ENCODE results near the genes DMD, MAGEB16, CFAP47 and OTC.

DNA sequence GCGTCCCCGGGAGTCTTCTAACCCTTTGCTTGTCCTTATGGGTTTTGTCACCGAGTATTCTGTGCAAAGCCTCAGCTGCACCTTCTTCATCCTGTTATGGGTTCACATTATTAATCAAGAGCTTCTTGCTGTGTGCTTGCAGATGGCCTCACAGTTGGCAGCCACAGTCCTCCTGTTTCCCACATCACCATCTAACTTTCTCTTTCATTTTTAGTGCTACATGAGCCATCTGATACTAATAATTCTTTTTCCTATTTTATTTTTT, 669 bp upstream of the TAB3 start:
- RRBS: no CpG with 5 or more reads among the region's 3 CpGs

- RRBS: no CpG with 5 or more reads among the region's 5 CpGs
Observed at GRCh38 chrX:30971587-30972161, 82.6 kb upstream of the TAB3 start.

- RRBS: no CpG with 5 or more reads among the region's 2 CpGs
Observed at GRCh38 chrX:31337902-31338139, 266.0 kb upstream of the FTHL17 start.

GRCh38 chrX:33211317-33211880, at the start of gene DMD:
DMD (minus strand) TSS chrX:33211549.
- RRBS: no CpG with 5 or more reads among the region's 7 CpGs

GRCh38 chrX:33741855-33742345, 390.2 kb downstream of the FAM47A start:
- RRBS: no CpG with 5 or more reads among the region's 11 CpGs

- RRBS: no CpG with 5 or more reads among the region's 15 CpGs
Observed at GRCh38 chrX:35798239-35798551, at the start of gene MAGEB16. MAGEB16 (plus strand) TSS chrX:35798342.

DNA sequence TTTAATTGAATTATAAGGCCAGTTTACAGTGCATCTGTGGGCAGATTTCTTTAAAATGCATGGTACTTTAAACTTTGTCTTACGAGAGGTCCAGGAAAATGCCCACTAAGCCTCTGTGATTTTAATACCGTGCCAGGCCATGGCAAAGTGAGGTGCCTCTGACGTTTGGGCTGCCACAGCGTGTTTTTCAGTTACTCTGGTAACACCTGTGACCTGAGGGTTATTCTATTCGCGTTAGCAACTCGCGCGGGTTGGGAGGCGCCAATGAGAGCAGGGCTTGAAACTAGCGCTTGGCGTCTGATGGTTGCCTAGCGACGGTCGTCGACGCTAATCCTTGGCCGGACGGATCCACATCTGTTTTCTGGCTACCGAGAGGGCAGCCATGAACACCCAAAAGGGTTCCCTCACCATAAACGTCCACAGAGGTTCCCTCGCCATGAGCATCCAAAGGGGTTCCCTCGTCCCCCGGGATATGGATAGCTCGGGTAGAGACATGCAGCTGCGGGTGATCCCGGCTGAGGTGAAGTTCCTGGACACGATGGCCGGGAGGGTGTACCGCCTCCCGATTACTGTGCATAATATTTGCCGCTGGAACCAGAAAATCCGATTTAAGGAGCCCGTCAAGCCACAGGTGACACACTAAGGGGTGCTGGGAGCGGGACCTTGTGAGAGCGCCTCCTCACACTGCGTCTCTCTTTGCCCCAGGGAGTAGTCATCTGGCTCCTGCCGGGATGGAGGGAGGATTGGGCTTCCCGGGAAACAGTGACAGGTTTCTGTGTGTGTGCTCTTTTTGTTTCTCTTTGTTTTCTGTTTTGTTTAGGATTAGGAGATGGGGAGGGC, at the start of gene CFAP47:
CFAP47 (plus strand) TSS at position 317 of the 840 bp plus-strand sequence.
- RRBS: no CpG with 5 or more reads among the region's 39 CpGs

- RRBS: no CpG with 5 or more reads among the region's 2 CpGs
Observed at GRCh38 chrX:36626894-36627418, 381.2 kb upstream of the FAM47C start.

- RRBS: no CpG with 5 or more reads among the region's 1 CpG
Observed at GRCh38 chrX:37786581-37786913, 6.7 kb downstream of the CYBB start.

DNA sequence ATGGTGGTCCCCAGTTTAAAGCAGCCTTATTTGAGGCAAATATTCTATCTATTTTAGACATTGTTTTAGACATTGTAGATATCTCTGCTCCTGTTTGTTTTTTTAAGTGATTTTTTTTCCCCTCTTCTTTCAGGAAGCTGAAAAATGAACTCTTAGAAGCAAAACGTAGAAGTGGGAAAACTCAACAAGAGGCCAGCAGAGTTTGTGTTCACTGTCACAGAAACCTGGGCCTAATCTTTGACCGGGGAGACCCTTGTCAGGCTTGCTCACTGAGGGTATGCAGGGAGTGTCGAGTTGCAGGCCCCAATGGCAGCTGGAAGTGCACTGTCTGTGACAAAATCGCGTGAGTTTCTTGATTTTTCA, 47.7 kb downstream of the SYTL5 start:
- RRBS: no CpG with 5 or more reads among the region's 5 CpGs

- RRBS: no CpG with 5 or more reads among the region's 9 CpGs
Observed at GRCh38 chrX:38221407-38221859, 762 bp upstream of the SRPX start.

DNA sequence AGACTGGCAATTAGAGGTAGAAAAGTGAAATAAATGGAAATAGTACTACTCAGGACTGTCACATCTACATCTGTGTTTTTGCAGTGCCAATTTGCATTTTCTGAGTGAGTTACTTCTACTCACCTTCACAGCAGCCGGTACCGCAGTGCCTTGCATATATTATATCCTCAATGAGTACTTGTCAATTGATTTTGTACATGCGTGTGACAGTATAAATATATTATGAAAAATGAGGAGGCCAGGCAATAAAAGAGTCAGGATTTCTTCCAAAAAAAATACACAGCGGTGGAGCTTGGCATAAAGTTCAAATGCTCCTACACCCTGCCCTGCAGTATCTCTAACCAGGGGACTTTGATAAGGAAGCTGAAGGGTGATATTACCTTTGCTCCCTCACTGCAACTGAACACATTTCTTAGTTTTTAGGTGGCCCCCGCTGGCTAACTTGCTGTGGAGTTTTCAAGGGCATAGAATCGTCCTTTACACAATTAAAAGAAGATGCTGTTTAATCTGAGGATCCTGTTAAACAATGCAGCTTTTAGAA, at the start of gene OTC:
OTC (plus strand) TSS at position 403 of the 541 bp plus-strand sequence.
- RRBS: no CpG with 5 or more reads among the region's 6 CpGs

GRCh38 chrX:38770043-38770699, 31.1 kb upstream of the MID1IP1 start:
- RRBS: 95% methylated on average over 2 of the region's 15 CpGs

DNA sequence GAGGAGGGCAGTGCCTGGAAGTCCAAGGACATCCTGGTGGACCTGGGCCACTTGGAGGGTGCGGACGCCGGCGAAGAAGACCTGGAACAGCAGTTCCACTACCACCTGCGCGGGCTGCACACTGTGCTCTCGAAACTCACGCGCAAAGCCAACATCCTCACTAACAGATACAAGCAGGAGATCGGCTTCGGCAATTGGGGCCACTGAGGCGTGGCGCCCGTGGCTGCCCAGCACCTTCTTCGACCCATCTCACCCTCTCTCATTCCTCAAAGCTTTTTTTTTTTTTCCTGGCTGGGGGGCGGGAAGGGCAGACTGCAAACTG, 4.0 kb downstream of the MID1IP1 start:
- RRBS: 6% methylated on average over 3 of the region's 16 CpGs

- RRBS: no CpG with 5 or more reads among the region's 6 CpGs
Observed at GRCh38 chrX:38879652-38880310, 78.5 kb downstream of the MID1IP1 start.

GRCh38 chrX:39144099-39144904, 343.0 kb downstream of the MID1IP1 start:
- RRBS: no CpG with 5 or more reads among the region's 3 CpGs

- RRBS: no CpG with 5 or more reads among the region's 18 CpGs
Observed at GRCh38 chrX:39174371-39175487, 373.5 kb downstream of the MID1IP1 start.

DNA sequence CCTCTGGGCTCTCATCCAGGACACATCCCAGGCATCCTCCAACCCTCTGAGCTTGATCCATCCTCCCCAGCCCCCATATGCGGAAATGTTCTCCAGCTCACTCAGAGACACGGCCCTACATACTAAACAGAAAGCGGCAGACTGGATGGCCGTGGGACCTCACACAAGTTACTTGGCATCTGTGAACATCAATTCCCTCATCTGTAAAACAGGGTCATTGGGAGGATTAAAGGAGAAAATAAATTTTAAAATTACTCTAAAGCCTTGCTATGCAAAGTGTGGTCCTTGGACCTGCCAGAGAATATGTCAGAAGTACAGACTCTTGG, 626.9 kb downstream of the BCOR start:
- RRBS: no CpG with 5 or more reads among the region's 4 CpGs

DNA sequence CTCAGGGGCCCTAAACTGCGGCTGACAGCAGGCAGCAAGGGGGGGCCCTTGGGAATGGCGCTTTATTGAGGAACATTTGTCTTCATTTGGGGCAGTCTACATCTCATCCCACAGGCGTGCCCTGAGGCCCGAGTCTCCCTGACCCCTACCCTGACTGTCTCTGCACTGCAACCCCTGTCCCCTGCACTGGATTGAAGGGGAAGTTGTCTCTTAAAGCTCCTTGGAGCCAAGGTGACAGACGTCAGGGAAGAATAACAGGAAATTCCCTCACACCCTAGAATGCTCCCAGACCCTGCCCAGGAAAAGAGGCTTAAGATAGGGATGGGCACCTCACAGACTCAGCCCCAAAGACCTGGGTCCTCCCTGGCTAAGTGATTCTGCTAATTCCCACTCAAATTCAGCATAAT, 410.1 kb downstream of the BCOR start:
- RRBS: no CpG with 5 or more reads among the region's 5 CpGs

- RRBS: no CpG with 5 or more reads among the region's 3 CpGs
Observed at GRCh38 chrX:39886238-39886685, 211.5 kb downstream of the BCOR start.